Peritoneum (tissue), 1 donor: ENCODE data around the gene PSMD2.

GRCh38 chr3:183211471-183211848 lies 41.6 kb upstream of the B3GNT5 start:
- PRO-cap: no peak

DNA sequence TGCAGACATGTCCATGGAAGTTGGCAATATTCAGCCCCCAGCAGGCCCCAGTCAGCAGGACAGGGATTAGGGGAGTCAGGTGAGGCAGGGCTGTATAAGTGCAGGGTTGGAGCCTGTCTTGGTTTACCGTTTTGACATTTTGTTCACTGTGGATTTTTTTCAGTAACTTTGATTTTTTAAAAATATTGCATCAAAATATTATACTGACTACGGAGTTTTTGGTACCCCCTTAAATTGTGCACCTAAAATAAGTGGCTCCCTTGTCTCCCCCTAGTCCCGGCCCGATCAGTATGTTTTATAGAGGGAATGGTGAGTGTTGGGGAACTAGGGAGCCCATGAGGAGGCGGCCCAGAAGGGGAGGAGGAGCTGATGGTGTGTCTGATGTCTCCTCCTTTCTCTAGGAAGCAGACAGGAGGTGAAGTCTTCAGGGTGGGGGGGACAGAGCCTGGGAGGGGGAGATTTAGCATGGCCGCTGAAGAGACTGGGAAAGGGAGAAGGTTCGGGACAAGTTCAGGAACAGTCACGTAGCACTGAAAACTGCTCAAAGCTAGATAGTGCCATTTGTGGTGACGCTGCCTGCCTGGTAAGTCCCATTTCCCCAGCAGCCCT lies 9.3 kb downstream of the B3GNT5 start:
- PRO-cap: no peak

- PRO-cap: no peak
These were observed 1.2 kb downstream of the MCF2L2 start for GRCh38 chr3:183427178-183427750.

DNA sequence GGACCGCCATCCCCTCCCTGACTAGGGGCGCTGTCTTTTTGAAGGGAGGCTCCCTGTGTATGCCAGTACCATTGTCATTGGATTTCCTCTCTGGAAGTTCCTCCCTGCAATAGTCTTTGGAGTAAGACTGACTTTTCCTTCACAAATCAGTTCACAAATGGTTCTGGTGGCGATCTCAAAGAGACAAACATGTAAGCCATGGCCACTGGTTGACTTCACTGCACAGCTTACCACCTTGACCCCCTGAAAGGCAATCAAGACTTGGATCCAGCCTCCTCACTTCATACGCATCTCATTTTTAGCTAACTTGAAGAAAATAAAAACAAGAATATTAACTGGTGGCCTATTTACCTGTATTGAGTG lies 60.7 kb upstream of the MCF2L2 start:
- PRO-cap: no peak

GRCh38 chr3:183491820-183492439 lies 63.5 kb upstream of the MCF2L2 start:
- PRO-cap: no peak

DNA sequence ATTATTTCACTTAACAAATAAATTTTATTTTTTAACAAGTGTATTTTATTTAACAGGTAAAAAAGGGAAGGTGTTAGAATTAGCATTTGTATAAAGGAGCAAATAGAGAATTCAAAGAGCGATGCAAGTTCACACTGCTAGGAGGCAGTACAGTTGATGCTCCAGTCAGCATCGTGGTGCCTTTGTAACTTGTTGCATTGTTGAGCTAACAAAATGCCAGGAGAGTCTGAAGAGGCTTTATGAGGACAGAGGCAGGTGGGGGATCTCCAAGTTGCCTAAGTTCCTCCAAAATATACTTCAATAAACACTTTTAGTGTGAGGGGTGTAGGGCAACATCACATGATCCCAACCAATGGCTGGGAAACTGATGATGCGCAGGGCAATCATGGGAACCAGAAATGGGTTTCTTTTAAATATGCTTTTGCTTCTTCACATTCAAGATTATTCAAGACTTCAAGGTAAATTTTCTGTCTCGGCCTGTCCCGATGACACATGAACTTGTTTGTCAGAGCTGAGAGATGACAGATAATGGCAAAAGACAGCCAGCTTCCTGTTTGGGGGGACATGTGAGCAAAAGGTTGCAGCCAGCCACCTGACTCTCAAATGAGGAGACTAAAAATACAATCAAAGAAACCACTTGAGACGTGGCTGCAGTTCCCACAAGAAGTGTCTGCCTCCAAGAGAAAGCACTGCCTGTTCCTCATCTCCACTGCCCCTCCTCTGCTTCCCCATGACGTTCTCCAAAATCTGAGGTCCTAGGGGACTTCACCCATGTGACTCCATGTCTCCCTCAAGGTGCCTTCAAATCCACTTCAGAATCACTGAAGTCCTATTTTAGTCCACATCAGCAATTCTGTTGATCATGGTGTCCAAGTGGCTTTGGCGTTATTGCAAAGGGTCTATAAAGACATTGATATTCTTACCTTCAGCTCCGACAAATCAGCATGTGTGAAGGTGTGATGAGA lies 39.3 kb downstream of the KLHL6 start:
- PRO-cap: no peak

- PRO-cap: no peak
These were observed 8.3 kb upstream of the KLHL24 start for GRCh38 chr3:183627105-183627582.

DNA sequence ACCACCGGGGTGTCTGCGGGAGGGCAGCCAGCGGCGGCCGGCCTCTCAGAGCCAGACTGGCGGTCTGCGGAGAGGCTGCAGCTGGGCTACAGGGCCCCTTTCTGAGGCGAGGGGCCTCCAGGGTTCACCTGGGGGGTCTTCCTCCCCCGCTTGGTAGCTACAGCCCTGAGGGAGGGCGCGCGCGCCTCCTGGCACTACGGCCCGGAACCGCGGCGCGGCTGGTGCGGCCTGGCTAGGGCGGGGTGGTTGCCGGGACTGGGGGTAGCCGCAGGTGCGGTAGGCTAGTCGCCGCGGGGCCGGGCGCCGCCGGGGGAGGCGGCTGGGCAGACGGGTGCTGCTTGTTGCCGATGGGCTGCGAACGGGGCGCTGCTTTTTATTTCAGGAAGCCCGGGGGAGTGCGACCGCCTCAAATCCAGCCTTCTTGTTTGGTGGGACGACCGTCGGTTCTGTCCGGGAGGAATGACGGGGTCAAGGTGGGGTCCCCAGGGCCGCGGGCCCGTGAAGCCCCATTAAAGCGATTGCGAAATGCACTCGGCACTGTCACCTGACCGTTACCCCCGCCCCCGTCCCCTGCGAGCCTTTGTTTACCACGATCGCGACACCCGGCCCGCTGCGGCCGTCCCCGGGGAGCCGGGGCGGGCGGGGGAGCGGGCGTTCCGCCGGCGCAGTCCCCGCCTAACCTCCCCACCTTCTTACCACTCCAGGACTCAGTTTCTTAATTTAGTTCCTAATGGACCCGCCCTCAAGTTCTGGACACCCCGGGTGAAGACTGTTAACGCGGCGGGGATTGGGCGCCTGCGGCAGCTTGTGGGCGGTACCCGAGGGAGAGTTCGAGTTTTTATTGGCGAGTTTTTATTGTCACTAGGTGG lies 650 bp downstream of the KLHL24 start:
- PRO-cap: bidirectional peak, plus-strand start outside the sequence, minus-strand start at position 694 of the sequence

- PRO-cap: no peak
These were observed 13.1 kb downstream of the KLHL24 start for GRCh38 chr3:183648376-183648980.

DNA sequence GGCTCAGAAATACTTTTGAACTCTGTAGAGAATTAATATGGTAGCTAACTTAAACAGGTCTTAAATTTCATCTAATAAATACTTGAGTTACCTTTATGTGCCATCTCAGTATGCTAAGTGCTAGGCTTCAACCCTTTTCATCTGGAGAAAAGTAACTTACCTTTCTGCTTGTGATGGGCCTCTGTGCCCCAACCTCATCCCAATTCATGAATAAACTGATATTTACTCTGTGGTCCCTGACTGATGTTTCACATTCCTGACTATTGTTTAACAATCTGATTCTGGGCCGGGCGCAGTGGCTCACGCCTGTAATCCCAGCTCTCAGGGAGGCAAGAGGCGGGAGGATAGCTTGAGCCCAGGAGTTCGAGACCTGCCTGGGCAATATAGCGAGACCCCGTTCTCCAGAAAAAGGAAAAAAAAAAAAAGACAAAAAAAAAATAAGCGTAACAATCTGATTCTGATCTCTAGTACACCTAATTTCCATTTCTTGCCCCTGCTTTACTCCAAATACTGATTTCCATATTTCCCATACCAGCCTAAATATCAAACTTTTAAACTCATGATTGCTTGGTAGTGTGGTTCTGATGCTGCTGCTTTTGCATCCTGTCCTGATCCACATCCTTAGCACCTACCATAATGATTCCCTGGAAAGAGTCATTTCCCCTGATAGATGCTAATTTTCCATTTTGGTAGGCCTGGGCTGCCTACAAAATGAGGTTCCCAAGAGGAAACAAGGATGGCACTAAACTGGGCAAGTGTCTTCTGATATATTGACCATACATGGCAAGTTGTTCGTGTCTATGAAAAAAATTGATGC lies 21.3 kb downstream of the KLHL24 start:
- PRO-cap: no peak

- PRO-cap: no peak
These were observed 2.7 kb downstream of the MAP6D1 start for GRCh38 chr3:183822459-183823212.

GRCh38 chr3:184016750-184017103 lies 957 bp downstream of the ABCC5 start:
- PRO-cap: no peak

GRCh38 chr3:184081430-184081771 lies 15.5 kb upstream of the HTR3E start:
- PRO-cap: no peak

DNA sequence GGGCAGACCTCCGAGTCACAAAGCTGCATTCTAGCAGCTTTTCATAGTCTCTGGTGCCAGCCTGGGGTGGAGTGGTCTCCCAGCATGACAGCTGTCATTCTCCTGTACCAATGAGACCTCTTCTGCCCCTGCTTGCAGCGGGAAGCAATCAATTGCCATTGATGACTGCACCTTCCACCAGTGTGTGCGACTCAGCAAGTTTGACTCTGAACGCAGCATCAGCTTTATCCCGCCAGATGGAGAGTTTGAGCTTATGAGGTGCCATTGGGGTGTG lies 4.5 kb upstream of the ABCF3 start:
- PRO-cap: no peak

- PRO-cap: no peak
These were observed 9.3 kb downstream of the ABCF3 start for GRCh38 chr3:184195278-184195819.

- PRO-cap: bidirectional peak, plus-strand start at chr3:184299254, minus-strand start at chr3:184298949
These were observed at the start of gene PSMD2 for GRCh38 chr3:184299153-184299975. Gene PSMD2, plus strand, starts transcription at chr3:184299241.

GRCh38 chr3:184334198-184335392 lies 2.8 kb upstream of the FAM131A start:
- PRO-cap: no peak

DNA sequence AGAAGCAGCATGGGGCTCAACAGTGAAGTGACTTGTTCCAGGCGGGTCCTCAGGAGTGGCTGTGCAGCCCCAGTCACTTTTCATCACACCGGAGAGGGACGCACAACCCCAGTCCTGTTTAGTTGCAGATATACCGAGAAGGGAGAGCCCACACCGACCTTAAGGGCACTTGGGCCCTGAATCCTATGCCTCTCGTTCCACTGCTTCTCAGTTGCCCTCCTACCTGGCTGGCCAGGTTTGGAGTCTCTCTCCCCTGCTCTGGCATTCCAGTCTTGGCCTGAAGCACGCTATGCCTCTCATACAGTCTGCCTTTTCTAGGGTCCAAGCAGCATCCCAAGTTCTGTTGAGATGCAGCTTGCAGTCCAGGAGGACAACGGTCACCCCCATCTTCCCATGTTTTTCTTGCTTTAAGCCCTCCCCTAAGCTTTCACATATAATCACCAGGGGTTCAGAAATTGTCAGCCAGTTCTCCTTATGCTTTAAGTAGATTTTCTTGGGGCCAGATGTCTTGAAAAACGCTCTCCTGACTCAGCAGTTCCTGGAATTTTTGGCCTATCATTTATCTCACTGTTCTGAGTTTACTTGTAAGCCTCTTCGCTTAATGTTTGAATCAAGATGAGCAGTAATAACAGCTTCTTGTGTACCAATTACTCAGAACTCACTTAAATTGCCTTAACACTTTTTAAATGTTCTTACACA lies 10.2 kb downstream of the FAM131A start:
- PRO-cap: no peak

DNA sequence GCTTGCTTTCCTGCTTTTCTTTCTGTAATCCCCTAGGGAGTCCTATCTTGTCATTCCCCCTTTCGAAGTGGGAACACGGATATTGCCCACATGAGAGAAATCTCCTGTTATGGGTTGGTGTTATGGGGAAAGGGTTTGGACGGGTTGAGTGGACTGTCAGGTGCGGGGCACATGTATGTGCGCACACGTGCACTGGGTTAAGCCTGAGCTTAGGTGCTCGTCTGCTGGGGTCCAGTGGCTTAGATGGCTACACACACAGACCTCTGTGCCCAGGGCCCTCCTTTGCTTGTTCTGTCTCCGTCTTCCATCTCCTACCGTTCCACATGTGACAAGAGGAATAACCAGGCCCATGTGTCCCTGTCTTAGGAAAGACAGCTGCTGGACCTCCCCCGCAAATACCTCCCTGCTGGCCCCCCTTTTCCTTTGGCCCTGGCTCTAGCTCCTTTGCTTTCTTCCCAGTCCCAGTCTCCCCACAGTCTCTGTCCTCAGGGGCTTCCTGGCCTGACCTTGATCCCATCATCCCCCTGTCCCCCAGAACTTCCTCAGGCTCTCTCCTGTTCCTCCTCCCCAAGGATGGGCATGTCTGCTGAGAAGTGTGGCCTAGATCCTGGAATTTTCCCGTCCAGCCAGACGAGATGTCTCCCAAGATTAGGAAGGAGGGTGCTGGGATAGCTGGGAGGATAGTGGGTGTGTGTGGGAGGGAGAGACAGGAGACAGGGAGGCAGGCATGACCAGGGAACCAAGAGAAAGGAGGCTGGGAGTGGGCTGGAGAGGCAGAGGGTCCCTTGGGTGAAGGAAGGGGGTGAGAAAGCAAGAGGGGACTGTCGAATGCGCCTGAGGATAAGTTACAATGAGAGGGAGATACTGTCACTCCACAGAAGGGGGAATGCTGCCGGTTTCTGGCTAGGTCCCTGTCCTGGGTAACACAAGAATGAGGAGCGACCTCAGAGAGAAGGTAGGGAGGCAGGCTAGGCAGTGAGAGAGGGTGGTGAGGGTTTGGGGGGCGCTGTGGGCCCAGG lies 851 bp upstream of the THPO start:
- PRO-cap: no peak

DNA sequence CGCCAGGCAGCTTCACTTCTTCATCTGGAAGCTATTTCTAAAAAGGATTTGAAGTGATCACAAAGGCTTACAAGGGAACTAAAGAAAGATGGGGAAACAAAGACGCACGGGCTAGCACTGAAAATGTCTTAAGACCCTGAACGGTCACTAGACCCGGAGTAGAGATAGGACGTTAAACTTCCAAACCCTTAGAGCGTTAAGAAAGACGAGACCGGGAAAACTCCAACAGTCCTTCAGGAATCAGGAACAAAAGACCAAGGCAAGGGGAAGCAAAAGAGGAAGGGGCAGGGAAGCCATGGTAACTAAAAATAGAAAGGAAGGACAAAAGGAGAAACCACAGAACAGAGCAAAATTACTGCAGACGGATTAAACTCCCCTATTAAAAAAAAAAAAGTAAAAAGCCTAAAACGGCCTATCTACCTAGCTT lies 47.4 kb upstream of the EPHB3 start:
- PRO-cap: no peak